Colic lymph node (tissue), 1 donor: ENCODE results near the gene URGCP.

DNA sequence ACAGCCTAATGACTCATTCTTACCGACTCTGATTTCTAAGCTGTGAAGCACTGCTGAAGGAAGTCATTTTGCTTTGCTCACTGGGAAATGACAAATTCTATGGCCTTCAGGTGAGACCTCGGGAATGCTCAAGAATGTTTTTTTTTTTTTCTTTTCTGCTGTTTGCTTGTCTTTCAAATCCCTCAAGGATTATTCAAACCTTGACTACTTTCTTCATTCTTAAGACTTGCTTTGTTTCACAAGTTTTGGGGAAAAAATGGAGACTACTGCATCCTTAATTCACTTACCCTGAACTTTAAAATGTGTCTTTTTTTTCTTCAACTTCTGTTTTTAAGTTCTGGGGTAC lies 30.3 kb upstream of the INHBA start:
- PRO-cap = no peak

DNA sequence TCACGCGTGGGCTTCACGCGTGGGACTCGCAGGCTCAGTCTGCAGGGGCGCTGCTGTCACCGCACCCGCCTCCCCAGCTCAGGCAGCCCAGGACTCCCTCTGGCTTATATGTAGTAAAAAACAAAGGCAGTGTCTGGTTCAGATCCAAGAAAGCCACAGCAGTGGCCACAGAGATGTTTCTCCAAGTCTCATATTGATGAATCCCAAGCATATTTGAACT lies 239.8 kb upstream of the INHBA start:
- PRO-cap = no peak

DNA sequence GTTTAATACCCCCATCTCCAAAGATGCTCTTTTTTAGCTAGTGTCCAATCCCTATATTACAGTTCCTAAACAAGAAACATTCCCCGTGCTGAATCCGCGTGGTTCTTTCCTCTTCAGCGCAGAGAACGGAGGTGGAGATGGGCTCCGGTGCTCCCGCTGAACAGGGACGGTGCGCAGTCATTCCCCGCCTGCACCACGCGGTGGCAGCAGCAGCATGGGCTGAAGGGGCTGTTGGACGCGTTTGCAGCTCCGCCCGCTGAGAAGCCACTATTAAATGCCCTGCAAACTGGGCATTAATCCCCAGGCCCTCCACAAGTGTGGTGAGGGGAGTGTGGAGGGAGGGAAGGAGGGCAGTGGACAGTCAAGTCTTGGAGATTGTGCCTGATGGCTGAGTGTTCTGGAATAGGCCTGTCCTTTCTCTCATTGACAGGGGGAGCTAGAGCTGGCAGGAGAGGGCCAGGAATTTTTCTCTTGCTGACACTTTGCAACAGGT lies 240.2 kb upstream of the INHBA start:
- PRO-cap = no peak

- PRO-cap = no peak
Observed at GRCh38 chr7:42009552-42010031, 227.4 kb downstream of the GLI3 start.

- PRO-cap = no peak
Observed at GRCh38 chr7:42068503-42069408, 168.3 kb downstream of the GLI3 start.

- PRO-cap = no peak
Observed at GRCh38 chr7:42231704-42232746, 5.0 kb downstream of the GLI3 start.

- PRO-cap = no peak
Observed at GRCh38 chr7:43617391-43618085, 34.6 kb downstream of the STK17A start.

- PRO-cap = bidirectional peak, plus-strand start at chr7:43648024, minus-strand start at chr7:43647941; bidirectional peak, plus-strand start at chr7:43648322, minus-strand start at chr7:43648079
Observed at GRCh38 chr7:43647845-43648212, 64.9 kb downstream of the STK17A start.

GRCh38 chr7:43669252-43669783 lies 60.0 kb downstream of the COA1 start:
- PRO-cap = unidirectional peak, plus-strand start at chr7:43669651

DNA sequence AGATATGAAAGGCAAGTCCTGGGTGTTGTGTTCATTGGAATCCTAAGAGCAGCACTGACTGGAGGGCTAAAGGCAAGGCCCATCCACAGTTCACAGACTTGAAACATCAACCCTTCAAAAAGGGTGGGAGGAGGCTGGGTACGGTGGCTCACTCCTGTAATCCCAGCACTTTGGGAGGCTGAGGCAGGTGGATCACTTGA lies 5.1 kb upstream of the MRPS24 start:
- PRO-cap = no peak

DNA sequence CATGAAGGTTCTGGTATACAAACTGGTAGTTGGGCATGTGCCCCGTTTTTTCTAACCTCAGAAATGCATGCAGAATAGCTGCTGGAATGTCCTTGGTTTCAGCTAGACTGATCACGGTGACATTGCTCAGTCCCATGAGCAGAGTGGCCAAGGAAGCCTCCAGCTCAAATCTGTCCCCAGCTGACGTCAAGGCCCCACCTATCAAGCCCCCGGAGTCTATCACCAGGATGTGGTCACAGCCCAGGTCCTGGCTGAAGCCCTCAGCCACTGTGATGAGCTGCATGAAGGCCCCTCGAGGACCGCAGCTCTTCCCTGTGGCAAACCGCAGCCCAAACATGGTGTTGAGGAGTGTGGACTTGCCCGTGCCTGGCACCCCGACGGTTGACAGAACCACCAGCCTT lies 7.7 kb upstream of the MRPS24 start:
- PRO-cap = no peak

GRCh38 chr7:43905869-43906963 lies at the start of gene URGCP:
TSS of gene URGCP (minus strand) at chr7:43906596.
- PRO-cap = bidirectional peak, plus-strand start at chr7:43906136, minus-strand start at chr7:43906041; unidirectional peak, minus-strand start at chr7:43906488; unidirectional peak, minus-strand start at chr7:43906617

DNA sequence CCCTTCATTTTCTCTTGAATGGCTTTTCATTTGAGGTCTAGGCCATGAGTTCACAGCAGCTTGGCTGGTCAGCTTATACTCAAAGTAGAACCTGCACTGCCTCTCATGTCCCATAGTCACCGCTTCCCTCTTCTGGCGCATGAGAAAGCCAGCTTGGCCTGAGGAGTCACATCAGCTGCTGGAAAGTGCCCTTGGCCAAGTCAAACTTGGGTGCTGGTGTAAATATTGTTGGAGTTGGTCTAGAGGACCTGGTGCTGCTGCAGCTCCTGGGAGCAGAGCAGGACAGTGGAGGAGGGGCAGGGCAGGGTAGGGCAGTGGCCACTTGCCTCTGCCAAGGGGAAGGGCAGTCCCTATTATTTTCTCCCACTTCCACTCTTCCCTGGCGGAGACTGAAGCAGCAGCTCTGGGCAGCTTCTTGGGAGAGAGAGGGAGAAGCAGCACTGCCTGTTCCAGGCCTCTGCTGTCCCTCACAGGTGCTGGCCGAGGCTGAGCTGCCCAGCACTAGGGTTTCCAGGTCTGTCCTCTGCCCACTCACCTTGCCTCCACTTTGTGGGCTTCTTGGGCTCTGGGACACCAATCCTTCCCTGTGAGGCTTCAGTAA lies 12.8 kb downstream of the UBE2D4 start:
- PRO-cap = no peak

- PRO-cap = no peak
Observed at GRCh38 chr7:44084679-44085069, 2.3 kb upstream of the POLM start.

GRCh38 chr7:44087621-44088467 lies 5.5 kb upstream of the POLM start:
- PRO-cap = no peak

DNA sequence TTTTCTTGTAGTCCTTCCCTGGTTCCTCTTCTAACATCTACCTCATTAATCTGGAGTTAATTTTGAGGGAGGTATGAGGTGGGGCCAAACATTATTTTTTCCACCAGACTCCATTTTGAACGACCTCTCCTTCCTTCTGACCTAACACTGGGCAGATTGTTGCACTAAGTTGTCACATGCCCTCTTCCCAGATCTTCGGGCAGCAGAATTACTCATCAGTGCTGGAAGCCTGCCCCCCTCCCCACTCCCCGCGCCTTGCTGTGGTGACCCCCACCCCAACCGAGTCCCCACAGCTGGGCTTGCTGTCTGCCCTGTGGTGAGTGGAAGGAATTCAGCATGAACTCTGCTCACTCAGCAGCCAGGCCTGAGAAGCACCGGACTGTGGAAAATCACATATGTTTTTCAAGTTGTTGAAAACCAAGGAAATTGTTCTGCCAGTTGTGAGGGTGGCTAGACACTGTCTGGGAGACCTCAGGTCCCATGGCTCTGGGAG lies 3.7 kb upstream of the AEBP1 start:
- PRO-cap = no peak

DNA sequence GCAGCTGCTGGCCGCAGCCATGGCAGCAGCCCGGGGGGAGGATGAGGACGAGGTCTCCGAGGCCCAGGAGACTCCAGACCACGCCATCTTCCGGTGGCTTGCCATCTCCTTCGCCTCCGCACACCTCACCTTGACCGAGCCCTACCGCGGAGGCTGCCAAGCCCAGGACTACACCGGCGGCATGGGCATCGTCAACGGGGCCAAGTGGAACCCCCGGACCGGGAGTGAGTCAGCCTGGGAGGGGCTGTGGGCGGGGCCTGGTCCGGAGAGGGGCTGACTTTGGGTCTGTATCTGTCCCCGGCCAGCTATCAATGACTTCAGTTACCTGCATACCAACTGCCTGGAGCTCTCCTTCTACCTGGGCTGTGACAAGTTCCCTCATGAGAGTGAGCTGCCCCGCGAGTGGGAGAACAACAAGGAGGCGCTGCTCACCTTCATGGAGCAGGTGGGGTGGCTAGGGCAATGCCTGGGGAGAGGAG lies 8.6 kb downstream of the AEBP1 start:
- PRO-cap = no peak

GRCh38 chr7:44132213-44132483 lies 8.8 kb upstream of the POLD2 start:
- PRO-cap = no peak

DNA sequence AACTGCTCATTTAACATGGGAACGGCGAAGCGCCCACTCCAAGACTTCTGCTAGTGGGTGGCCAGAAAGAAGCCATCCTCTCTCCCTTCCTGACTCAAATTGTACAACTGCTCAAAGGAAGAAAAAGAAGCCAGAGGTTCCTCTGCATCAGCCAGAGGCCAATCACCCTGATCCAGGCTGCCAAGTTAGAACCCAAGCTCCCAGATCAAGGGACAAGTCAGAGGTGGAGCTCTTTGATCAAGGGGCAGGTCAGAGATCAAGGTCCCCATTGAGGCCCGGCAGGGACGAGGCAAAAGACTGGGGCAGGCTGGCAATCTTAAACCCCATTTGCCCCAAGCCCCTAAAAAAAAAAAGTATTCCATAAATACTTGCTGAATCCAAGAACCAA lies 23.1 kb downstream of the NUDCD3 start:
- PRO-cap = no peak

DNA sequence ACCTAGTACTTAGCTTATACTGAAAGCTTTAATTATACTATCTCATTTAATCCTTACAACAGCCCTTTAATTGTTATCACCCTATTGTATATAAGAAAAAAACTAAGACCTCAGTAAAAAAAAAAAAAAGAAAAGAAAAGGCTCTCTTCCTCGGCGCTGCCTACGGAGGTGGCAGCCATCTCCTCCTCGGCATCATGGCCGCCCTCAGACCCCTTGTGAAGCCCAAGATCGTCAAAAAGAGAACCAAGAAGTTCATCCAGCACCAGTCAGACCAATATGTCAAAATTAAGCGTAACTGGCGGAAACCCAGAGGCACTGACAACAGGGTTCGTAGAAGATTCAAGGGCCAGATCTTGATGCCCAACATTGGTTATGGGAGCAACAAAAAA lies 22.8 kb downstream of the NUDCD3 start:
- PRO-cap = no peak